ENCODE results near the genes ADAMTS17 and LRRK1.

- PRO-cap: no peak
- CAGE, long polyA plus RNA: no peak
Measured at GRCh38 chr15:100113402-100114019, 228.3 kb downstream of the ADAMTS17 start.

DNA sequence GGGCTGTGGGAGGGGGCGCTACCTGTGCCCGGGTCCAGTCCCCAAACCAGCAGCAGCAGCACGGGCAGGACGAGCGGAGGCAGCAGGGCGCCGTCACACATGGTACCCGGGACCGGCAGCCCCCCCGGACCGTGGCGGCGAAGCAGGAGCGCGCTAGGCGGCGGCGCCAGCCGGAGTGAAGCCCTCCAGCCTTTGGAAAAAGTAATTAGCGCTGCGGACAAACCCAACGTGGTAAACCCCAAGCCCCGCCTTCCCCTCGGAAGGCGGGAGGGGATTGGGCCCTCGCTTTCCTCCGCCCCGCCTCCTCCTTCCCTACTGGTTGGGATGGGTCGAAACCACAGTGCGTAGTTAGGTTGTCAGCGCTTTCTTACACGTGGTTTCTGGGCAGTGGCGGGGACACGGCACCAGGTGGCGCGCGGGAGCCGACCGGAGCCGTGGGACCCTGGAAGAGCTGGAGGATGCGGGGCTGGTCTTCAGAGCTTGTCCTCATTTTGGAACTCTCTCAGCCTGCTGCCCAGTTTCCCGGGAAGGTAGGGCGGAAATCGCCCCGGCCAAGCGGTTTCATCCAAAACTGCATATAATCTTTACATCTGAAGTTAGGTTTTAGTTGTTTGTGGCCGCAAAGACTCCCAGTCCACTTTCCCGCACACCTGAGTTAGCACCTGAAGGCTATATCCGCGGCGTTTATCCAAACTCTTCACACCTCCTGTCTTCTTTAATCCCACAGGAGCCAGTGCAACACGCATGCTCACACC lies at the start of gene ADAMTS17:
Gene ADAMTS17, minus strand, starts transcription at position 177 of the 755 bp plus-strand sequence.
- PRO-cap: unidirectional peak, minus-strand start at position 203 of the sequence
- CAGE, long polyA plus RNA: no peak

- PRO-cap: no peak
- CAGE, long polyA plus RNA: no peak
Measured at GRCh38 chr15:100373163-100374141, 31.7 kb upstream of the ADAMTS17 start.

DNA sequence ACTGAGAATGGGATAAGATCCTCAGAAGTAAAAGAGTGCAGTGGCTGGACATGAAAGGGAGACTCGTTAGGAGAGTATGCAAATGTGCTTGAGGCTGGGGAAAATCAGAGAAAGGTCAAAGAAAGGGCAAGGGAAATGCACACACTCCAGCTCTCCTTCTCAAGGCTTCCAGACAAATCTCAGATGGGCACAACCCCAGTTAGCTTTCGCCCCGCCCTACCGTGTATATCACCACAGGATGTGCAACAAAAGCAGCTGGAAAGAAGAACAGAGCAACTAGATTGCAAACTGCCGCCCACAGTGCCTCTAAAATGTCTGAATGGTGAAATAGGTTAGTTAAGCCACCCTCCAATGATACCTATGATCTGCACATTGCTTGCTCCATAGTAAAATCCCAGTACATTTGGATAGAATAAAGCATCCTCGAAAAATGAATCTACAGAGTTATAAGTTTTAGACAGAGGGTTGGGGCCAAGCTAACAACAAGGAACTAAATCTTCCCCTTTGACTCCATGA lies 63.8 kb downstream of the CERS3 start:
- PRO-cap: no peak
- CAGE, long polyA plus RNA: no peak

GRCh38 chr15:100573113-100573896 lies 28.7 kb downstream of the LINS1 start:
- PRO-cap: no peak
- CAGE, long polyA plus RNA: no peak

- PRO-cap: no peak
- CAGE, long polyA plus RNA: no peak
Measured at GRCh38 chr15:100897710-100898365, 18.2 kb downstream of the ALDH1A3 start.

DNA sequence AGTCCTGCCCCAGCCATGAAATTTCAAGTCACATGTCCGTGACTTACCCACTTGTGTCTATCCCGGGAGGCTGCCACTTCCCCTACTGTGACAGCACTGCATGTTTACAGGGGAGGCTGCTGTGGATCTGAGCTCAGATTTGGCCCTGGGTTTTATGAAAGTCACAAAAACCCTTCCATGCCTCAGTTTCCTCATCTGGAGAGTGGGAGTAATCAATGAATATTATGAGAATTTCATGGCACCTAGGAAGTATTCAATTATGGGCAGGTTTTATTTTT lies 17.8 kb upstream of the LRRK1 start:
- PRO-cap: no peak
- CAGE, long polyA plus RNA: no peak

DNA sequence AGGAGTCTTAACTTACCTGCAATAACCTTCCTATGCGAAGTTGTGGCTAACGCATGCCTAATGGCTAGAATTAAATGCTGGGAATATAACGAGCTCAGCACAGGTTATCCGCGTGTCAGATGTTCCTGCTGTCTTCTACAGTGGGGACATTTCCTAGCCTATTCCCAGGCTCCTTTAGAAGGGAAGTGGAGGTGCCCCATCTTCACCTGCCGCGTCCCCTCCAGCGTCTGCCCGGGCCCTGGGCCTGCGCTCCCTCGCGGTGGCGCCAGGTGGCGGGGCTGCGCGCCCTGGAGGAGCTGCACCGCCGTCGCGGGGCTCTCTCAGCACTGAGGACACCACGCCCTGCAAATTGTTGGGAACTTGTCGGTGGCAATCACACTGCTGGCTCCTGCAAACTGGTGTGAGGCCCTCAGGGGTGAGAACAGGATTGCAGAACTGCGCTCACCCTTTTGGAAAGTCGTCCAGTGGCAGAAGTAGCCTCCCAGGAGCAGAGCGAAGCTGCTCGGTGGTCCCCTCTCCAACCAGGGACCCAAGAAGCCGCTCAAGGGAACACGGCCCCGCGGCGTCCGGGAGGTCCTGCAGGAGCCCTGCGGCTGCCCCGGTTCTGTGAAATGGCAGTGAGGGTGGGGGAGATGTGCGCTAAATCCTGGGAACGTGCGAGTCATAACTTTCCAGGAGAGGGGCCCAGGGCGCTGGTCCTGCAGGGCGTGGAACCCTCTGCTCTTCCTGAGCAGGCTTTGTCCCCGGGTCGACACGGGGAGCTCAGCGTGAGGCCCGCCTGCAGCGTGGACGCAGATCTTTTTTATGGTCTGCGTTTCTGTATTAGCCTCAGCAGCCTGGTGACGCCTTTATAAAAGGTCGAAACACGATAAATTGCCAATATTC lies 1.0 kb upstream of the LRRK1 start:
- PRO-cap: no peak
- CAGE, long polyA plus RNA: no peak

DNA sequence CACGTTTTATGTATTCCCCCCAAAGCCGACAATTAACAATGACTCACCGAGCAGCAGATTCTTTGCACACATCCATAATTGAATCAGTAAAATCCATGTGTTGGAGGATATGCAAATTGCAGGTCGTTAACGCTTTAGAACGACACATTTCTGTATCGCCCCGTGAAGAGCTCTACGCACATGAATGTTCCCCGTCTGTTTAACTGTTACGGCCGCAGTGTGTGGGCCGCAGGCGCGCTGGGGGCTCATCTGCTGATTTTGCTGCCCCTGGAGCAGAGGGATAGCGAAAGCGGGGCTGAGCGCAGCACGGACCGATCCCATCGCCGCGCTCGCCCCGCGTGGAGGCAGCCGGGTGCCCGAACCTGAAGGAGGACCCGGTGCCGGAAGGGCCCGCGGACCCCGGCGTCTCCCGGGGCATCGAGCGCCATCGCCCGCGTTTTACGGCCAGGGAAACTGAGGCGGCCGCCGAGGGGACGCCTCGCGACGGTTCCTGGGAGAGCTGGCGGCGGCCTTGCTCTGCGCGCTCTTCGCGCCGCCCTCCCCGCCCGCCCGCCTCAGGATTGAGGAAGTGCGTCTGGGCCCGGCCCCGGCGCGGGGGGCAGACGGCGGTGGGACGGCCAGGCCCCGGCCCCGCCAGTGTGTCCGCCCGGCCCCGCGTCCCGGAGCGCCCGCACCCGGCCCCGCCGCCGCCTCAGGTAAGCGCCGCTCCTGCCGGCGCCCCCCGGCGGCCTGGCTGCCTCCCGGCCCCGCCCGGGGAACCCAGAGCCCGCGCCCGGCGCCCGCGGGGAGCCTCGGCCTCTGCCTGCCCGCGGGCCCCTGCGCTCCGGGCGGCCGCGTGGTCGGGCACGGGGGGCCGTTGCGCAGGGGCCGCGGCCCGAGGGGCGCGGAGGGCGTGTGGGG lies at the start of gene LRRK1:
Gene LRRK1, plus strand, starts transcription at position 601 of the 900 bp plus-strand sequence.
- PRO-cap: unidirectional peak, plus-strand start at position 145 of the sequence; unidirectional peak, plus-strand start at position 275 of the sequence; bidirectional peak, plus-strand start at position 583 of the sequence, minus-strand start at position 513 of the sequence
- CAGE, long polyA plus RNA: no peak

DNA sequence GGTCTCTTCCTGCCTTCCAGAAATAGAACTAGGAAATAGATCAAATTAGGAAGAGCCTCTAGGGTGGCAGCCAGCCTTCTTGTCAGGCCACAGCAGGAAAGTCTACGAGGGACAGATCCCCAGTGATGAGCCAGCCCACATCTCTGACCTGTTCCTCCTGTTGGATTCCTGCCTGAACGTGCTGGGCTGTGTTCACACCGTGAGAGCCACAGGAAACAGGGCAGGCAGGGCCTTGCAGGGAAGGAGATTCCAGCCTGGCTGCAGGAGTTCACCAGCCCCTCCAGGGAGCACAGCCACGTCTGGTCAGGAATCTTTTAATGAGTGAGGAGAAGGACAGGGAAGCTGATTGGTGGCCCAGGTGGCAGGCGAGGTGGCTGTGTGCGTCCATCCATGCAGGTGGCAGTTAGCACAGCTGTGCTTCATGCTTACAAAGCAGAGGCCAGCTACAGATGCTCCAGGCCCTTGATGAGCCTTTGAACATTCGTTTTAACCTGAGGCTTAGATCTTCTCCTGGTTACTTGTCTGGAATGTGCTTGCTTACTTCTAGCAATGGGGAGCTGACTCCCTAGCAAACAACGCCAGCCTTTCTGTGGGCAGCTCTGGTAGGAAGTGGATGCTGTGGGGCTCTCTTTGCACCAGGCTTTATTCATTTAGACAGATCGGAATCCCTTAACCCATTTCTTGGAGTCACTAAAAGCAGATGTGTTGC lies 10.5 kb downstream of the LRRK1 start:
- PRO-cap: no peak
- CAGE, long polyA plus RNA: no peak

DNA sequence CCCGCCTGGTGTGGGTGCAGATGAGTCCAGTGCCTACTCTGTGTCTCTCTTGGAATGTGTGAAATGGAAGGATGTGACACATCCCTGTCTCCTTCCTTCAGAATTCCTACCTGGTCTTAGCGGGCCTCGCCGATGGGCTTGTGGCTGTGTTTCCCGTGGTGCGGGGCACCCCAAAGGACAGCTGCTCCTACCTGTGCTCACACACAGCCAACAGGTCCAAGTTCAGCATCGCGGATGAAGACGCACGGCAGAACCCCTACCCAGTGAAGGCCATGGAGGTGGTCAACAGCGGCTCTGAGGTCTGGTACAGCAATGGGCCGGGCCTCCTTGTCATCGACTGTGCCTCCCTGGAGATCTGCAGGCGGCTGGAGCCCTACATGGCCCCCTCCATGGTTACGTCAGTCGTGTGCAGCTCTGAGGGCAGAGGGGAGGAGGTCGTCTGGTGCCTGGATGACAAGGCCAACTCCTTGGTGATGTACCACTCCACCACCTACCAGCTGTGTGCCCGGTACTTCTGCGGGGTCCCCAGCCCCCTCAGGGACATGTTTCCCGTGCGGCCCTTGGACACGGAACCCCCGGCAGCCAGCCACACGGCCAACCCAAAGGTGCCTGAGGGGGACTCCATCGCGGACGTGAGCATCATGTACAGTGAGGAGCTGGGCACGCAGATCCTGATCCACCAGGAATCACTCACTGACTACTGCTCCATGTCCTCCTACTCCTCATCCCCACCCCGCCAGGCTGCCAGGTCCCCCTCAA lies 146.3 kb downstream of the LRRK1 start:
- PRO-cap: no peak
- CAGE, long polyA plus RNA: no peak

DNA sequence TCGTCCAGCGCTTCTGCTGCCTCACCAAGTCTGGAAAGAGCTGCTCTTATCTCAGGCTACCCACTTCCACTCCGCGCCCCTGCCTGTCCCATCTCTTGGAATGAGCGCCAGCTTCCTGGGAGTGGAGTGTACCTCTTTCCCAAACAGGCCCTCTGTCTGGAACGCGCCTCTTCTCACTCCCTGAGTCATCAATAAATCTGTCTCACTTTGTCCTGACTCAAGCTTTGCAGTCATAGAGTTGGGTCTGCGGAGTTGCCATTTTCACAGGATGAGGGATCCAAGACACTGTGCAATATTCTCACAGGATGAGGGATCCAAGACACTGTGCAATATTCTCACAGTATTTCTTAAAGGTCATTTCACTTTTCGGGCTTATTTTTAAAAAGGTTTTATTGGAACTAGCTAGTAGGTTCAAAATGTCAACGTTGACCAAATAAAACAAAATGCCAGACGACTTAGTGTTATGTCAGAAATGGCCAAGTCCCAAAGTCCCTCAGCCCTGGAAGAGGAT lies 81.2 kb downstream of the CHSY1 start:
- PRO-cap: no peak
- CAGE, long polyA plus RNA: no peak

- PRO-cap: no peak
- CAGE, long polyA plus RNA: no peak
Measured at GRCh38 chr15:101207794-101208328, 44.0 kb downstream of the CHSY1 start.

GRCh38 chr15:101299224-101299479 lies 4.1 kb upstream of the SNRPA1 start:
- PRO-cap: no peak
- CAGE, long polyA plus RNA: no peak

- PRO-cap: no peak
- CAGE, long polyA plus RNA: no peak
Measured at GRCh38 chr15:101333651-101333981, 38.6 kb upstream of the SNRPA1 start.

GRCh38 chr15:101439174-101440461 lies 49.9 kb downstream of the PCSK6 start:
- PRO-cap: no peak
- CAGE, long polyA plus RNA: no peak

DNA sequence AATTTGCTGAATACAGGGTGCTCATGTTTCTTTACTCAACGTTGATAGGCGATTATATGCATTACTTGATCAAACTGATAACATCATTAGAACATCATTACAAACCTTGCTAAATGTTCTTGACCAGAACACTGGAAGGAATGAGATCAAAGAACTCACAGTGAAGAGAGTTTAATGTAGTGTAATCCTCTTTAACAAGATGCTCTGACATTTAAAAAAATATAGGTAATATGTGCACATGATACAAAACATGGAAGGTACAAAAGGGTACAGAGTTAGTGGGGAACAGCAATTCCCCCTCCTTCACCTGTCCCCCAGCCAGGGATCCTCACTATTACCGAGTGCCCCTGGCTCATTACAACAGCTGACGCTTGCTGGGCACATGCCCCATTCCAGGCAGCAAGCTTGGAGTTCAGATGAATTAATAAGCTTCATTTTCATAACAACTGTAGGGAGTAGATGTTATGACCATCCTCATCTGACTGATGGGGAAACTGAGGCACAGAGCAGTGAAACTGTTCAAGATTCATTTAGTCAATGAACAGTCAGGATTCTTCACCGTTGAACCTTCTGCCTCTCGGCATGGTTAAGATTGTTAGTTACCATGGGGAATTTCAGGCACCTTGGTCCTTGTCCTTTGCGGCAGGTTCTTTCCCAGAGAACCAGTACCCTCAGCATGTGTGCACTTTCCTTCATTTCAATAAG lies 41.2 kb downstream of the PCSK6 start:
- PRO-cap: no peak
- CAGE, long polyA plus RNA: no peak

DNA sequence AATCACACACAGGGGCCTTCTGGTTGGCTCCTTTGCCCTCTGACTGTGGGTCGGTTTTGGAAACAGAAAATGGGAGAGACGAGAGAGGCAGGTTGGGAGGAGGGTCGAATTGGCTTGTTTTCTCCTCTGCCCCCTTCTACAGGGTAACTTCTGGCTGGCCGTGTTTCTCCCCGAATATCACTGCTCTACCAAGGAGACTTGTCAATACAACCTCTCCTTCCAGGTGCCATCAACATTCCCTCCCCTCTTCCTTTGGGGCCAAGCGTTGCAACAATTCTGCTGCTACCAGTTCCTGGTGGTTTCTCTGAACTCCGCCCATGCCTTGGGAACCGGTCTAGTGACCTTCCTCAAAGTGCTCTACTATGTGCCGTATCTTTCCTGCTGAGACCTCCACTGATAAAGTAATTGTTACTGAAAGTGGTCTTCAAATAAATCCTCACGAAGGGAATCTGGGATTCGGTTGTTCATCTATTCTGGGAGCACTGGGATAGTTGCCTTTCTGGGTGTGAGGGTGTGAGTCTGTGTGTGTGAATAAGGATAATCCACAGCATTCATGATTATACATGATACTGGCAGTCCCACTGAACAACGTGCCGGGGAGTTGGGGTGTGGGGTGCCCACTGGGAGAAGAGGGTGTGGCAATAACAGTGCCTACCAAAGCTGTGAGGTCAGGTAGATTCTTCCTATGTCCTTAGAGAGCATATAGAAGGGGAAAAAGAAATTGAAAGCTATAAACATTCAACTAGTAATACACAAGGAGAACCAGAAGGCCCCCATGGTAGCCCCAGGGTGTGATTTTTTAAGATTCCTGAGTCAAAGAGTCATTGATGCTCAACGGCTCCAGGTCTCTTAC lies 26.1 kb downstream of the PCSK6 start:
- PRO-cap: no peak
- CAGE, long polyA plus RNA: no peak

- PRO-cap: no peak
- CAGE, long polyA plus RNA: no peak
Measured at GRCh38 chr15:101464021-101464615, 25.4 kb downstream of the PCSK6 start.

GRCh38 chr15:101482191-101483600 lies 6.8 kb downstream of the PCSK6 start:
- PRO-cap: no peak
- CAGE, long polyA plus RNA: no peak